Daoy (cell line): ENCODE measurements around a stretch of chr7.

DNA sequence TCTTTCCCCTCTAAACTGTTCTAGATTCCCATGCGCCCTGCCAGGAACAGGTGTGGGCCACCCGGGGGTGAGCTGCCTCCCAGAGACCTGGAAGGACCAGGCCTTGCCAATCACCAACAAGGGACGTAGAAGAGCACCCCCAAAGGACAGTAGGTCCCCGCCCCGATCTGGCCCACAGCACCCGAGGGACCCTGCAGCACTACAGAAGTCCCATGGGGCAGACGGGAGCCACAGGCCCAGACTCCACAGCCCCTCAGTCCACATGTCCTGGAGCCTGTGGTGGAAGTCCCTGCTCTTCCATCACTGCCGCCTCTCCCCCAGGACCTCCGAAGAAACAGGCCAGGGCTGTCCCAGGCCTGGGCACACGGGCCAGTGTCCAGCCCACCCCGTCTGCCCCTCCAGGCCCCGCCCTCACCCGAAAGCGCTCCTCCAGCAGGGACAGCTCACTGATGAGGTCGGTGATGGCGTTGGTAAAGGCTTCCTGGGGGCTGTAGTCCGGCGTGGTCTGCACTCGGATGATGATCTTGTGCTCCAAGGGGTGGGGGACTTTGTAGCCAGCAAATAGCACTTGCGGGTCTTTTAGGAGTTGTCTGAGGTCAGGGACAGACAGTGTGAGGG is 4.7 kb downstream of the POLR2J start:
- RAMPAGE, long total RNA, result no peak

DNA sequence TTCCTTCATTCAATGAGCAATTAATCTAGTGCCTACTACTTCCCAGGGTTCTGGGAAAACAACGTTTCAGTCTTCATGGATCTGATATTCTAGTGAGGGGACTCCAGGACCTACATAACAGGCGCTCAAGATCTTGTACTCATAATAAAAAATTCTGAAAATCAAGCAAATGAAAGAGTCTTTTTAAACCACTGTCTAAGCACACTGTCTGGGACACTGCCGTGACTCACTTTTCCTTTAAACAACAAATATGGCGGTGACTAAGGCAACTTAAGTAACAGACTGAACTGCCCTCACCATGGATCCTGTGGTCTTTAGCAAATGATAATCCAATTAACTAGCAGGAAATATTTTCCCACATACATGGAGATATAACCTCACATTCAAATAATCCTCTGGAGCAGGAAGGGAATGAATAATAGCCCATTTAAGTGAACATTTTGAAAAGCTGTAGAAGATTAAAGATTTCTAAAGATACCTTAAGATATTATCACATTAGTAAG is 40.4 kb upstream of the LRRC17 start:
- RAMPAGE, long total RNA, result no peak

- RAMPAGE, long total RNA, result no peak
Measured at GRCh38 chr7:103101064-103101918, 26.4 kb downstream of the ARMC10 start.

DNA sequence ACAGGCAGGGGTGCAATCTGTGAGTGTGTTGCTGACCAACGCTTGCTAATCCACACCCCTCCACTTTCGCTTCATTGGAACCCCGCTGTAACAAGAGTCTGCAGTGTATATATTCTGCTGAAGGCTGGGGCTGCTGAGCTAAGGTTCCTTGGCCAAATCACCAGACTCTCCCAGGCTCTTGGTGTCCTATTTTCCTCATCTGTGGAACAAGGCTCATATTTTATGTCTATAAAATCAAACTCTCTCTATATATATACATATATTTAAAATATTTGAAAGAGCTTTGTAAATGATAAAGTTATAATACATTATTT is 2.3 kb downstream of the NAPEPLD start:
- RAMPAGE, long total RNA, result no peak

GRCh38 chr7:103151937-103152341 is 3.0 kb upstream of the NAPEPLD start:
- RAMPAGE, long total RNA, result no peak

DNA sequence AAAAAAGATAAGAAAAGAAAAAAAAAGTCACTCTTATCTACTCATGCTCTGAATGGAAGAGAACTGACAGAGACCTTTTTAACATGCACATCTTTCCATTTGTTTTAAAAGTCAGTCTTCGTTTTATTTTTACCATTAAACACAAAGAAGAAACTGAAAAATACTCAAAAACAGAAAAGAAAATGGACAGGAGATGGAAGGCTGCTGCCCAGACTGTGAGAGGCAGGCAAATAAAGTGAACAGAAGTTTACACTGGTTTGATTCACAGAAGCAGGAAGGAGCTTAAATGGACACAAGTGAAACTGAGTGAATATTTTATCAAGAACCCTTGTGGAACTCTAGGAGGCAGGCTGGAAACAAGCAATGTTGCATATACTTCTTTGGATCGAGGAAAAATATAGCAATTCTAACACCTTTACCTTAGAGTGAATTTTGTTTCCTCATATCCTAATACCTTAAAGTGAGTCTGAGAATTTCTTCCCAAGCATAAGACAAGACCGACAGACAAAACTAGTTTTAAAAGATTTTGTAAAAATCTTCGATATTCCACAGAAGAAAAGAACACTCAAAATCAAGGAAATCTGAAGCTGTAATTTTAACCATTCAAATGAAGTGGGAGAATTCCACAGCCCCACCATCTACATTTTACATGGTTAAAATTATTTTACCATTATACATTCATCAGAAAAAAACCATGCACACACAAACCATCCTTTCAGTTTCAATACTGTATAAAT is 32.2 kb downstream of the PSMC2 start:
- RAMPAGE, long total RNA, result no peak

GRCh38 chr7:104130176-104131244 is 77.3 kb downstream of the ORC5 start:
- RAMPAGE, long total RNA, result no peak

DNA sequence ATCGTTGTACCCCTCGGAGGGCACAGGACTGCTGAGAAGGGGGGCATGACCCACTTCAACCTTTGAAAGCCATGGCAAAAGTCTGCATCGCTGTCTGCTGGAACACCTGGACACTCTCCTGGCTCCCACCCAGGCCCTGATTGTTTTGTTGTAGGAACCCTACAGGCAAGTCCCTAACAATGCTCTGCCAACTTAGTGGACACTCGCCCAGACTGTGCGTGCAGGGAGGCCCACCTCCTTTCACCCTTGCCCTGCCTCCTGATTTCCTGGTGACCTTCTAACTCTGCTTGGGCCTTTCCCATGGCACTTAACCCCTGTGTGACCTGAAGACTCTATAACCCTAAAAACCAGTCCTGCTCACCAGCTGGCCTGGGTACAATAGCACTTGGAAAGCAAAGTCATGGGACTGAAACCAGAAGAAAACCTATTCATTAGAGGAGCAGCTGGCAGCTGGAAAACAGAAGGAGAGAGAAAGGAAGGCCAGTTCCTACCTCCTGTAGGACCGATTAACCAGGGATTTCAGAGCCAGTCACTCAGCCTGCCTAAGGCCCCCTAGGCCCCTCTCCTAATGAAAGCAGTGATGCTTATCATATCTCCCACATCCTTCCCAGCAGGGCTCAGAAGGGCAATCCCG is 82.8 kb upstream of the KMT2E start:
- RAMPAGE, long total RNA, result no peak

DNA sequence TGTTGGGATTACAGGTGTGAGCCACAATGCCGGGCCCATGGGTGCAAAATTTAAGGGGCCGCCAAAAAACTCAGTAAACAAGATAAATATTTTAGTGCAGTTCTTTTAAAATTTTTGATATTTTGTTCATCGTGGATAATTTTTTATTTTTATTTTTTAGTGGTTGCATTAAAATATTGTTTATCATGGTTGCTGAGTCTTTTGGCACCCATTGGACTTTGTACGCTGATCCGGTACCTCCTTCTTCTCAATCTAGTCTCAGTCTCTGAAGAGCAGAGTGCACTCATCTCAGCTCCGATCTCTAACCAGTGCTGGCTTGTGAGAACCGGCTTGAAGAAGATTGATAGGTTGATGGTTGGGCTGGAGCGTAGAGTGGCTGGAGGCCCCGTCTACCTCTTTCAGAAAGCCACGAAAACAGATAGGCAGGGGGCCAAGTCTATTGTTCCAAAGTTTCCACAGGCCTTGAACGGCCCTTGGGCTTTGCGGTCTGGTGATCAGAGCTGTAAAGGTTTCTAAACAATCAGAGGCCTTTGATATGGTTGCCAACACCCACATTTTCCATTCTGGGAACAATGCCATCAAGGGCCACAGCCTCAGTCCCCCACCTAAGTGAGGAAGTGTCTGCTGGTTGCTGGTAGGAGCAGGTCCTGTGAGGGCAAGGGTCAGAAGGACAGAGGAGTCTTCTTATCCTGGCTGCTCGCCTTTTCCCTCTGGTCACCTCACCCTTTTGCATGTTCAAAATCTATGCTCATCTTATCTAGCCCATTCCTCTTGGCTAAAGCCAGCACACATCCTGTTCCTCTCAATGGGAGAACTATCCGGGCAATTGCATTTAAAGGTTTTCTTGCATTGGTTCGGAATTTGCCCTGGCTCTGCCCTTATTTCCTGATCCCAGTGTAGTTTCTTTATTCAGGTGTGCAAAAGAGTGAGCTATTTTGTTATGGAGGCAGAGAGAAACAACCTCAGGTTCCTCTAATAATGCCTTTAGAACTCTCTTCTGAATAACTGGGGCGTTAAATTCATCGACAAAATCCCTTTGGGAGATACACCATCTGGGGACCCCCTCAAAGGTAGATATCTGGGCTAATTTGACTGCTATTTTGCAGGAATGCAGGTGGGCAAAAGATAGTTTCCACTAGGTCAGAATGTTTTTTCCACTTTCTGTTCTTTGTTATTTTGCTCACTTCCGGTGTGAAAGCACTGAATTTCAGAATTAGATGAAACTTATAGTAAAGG is 70.3 kb upstream of the KMT2E start:
- RAMPAGE, long total RNA, result no peak

DNA sequence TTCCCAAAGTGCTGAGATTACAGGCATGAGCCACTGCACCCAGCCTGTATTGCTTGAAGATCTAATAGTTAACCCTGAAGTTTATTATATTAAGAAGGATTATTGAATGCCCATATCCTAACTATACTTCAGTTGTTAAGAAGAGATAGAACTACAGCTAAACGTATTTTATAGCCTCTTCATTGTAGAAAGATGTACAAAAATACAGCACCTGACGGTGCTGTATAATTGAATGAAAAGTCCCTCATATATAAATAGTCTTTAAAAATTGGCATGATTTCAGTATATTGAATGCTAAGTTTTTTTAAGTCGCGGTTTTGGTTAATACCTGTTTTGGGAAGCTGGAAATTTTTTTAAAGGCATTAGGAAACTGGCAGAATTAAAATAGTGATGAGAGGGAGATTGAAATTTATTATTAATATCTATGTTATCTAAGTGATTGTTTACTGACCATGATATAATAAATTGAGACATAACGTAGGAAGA is 38.9 kb downstream of the KMT2E start:
- RAMPAGE, long total RNA, result no peak

GRCh38 chr7:105244538-105245010 is 144.1 kb downstream of the SRPK2 start:
- RAMPAGE, long total RNA, result no peak

GRCh38 chr7:105264569-105265429 is 123.9 kb downstream of the SRPK2 start:
- RAMPAGE, long total RNA, result no peak

DNA sequence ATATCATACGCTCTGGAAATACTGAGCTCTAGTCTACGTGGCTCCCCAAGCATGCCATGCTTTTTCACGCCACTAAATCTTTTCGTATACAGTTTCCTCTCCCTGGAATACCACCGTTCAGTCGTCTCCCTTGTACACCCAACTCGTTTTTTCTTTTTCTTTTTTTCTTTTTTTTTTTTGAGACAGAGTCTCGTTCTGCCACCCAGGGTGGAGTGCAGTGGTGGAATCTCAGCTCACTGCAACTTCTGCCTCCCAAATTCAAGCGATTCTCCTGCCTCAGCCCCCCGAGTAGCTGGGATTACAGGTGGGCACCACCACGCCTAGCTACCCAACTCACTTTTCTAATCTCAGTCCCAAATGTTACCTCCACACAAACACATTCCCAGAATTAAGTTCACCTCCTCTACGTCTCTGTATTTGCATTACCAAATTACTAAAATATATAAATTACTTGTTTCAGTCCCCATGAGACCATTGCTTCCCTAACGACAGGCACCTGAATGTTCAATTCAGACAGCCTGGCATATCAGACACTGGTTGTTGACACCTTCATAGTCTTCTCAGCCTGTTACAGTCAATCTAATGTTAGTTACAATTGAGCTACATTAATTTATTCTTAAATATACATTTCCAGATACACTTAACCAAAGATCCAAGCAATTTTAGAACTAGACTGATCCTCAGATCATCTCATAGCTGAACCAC is 115.3 kb downstream of the SRPK2 start:
- RAMPAGE, long total RNA, result no peak

GRCh38 chr7:105308951-105309399 is 79.7 kb downstream of the SRPK2 start:
- RAMPAGE, long total RNA, result no peak

GRCh38 chr7:105807449-105808051 is 68.8 kb downstream of the ATXN7L1 start:
- RAMPAGE, long total RNA, result no peak

- RAMPAGE, long total RNA, result no peak
Measured at GRCh38 chr7:105878108-105879046, 2.0 kb upstream of the ATXN7L1 start.

DNA sequence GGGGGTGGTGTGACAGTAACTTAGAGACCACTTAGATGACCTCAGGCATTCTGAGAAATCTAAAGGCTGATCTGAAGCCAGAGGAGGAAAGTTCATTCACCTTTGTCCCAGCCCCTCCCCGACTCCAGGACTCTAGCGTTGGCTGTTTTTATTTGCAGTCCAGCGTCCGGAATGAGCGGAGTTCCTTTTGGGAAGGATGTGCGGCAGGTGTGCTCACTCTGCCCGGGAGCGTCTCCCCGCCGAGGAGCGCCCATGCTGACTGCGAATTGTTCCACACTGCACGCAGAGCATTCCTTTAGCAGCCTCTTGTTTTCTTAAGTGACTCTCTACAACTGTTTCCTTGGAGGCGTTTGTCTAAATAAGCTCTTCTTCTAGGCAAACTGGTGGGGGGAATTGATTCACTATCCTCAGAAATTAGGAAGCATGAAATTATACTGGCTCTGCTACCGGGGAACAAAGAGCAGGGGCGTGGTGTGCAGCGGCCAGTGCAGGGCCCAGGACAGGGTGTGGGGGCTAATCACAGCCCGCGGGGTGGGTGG is 46.3 kb downstream of the SYPL1 start:
- RAMPAGE, long total RNA, result no peak

- RAMPAGE, long total RNA, result no peak
Measured at GRCh38 chr7:106071965-106072585, 40.0 kb downstream of the SYPL1 start.

DNA sequence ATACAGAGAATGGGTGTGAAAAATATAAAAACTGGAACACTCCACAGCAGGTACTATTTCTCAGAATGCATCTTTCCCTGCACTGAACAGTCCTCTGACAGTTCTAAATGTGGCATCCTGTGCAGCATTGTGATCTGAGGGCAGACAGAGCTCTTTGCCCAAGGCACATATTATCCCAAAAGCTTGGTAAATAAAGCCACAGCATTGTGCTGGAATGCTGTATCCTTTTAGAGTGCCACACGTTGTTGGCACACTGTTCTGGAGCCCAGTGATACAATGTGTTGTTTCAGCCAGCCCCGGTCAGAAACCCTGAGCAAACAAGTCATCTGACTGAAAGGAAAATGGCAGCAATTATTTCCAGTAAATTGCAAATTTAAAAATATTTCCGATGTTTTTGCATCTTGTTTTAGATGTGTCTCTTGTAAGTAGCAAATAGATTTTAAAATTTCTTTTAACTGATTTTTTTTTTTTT is 45.4 kb downstream of the NAMPT start:
- RAMPAGE, long total RNA, result no peak

- RAMPAGE, long total RNA, result no peak
Measured at GRCh38 chr7:106252997-106253774, 31.6 kb downstream of the NAMPT start.